Upper lobe of left lung (tissue), 5 donors: ENCODE measurements around a stretch of chr10.

- PRO-cap, 2 experiments, result no peak in any of the 2 experiments
- RAMPAGE, long total RNA, 4 experiments, result no peak in any of the 4 experiments
Measured at GRCh38 chr10:59780213-59780485, 26.9 kb upstream of the MRLN start.

- PRO-cap, 2 experiments, result no peak in any of the 2 experiments
- RAMPAGE, long total RNA, 4 experiments, result no peak in any of the 4 experiments
Measured at GRCh38 chr10:59812431-59812951, 59.2 kb upstream of the MRLN start.

DNA sequence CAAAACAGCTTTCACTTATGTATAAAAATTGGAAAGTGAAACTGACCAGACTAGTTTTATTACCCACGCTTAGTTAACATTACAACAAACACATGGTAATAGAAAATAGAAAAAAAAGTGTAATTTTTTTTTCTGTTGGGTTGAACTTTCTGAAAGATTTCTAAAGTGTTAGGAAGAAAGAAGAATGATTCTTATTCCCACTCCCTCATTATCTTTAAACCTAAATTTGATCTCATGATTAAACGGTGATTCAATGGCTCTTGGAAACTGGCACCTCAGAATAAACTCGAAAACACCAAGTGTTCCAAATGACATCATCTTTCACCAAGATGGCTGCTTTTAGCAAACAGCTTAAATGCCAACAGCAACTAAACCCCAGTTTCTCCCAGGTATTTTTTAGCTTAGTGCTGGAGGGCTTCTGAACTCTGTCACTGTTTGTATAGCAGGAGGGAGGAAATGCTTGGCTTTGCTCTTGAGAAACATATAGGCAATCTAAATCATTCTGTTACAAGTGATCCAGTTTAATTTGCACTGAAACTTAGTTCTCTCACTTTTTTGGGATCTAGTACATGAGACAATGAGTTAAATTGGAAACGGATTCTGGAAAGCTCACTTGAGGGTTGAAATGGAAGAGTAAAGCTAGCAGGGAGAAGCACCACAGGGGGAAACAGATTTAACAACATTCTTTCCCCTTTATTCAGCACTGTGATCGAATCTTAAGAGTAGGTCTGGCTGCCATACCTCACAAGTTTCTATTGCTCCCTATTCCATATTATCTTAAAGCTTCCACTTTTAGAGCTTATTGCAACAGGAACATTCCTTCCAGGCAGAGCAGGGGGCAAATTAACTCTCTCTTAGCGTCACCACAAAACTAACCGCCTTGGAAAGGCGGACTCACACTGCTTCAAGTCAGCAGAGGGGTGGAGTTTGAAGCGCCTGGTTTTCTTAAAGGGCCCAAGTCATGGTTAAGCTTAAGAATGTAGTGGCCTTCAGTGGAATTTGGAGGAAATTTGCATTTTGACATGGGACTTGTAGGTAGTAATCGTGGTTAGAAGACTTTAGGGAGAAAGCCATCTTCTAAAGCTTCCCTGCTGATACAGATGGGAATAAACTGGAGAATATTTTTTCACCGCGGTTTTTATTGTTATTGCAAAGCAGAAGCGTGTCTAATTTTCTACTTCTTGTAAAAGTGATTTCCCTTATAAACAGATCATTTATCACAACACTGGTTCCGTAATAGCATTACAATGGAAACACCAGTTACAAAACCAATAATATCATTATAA, 1.8 kb upstream of the CCDC6 start:
- PRO-cap, 2 experiments, result peak in 2 of 2 experiments; most common minus-strand start position 873 of the sequence (in 2)
- RAMPAGE, long total RNA, 4 experiments, result no peak in any of the 4 experiments

DNA sequence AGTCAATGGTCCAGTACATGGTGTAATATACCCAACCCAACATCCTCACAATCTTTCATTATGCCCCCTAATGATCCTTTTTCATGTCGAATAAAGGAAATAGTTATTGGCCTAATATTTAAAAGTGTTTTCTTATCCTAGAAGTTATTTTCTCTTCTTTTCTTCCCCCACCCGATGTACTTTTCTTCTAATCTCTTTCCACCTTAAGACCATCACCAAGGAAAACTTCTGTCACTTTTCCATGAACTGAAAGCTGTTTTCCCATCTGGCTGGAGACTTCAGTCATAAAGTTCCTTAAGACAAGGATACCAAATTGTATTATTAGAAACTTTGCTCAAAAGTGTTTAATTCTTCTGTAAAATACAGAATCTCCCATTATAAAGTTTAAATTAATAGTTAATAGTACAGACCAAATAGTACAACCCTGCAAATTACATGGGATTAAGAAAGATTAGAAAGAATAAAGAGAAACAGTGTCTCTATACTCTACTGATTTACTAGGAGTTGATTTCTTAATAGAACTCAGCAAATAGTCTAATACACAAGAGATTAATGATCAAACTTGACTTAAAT, 238.5 kb upstream of the CCDC6 start:
- PRO-cap, 2 experiments, result no peak in any of the 2 experiments
- RAMPAGE, long total RNA, 4 experiments, result start-site peak on the minus strand in 1 of 4 experiments, centred at position 349 of the sequence, 15 reads per replicate

GRCh38 chr10:60176313-60176628, 213.4 kb downstream of the ANK3 start:
- PRO-cap, 2 experiments, result no peak in any of the 2 experiments
- RAMPAGE, long total RNA, 4 experiments, result no peak in any of the 4 experiments

DNA sequence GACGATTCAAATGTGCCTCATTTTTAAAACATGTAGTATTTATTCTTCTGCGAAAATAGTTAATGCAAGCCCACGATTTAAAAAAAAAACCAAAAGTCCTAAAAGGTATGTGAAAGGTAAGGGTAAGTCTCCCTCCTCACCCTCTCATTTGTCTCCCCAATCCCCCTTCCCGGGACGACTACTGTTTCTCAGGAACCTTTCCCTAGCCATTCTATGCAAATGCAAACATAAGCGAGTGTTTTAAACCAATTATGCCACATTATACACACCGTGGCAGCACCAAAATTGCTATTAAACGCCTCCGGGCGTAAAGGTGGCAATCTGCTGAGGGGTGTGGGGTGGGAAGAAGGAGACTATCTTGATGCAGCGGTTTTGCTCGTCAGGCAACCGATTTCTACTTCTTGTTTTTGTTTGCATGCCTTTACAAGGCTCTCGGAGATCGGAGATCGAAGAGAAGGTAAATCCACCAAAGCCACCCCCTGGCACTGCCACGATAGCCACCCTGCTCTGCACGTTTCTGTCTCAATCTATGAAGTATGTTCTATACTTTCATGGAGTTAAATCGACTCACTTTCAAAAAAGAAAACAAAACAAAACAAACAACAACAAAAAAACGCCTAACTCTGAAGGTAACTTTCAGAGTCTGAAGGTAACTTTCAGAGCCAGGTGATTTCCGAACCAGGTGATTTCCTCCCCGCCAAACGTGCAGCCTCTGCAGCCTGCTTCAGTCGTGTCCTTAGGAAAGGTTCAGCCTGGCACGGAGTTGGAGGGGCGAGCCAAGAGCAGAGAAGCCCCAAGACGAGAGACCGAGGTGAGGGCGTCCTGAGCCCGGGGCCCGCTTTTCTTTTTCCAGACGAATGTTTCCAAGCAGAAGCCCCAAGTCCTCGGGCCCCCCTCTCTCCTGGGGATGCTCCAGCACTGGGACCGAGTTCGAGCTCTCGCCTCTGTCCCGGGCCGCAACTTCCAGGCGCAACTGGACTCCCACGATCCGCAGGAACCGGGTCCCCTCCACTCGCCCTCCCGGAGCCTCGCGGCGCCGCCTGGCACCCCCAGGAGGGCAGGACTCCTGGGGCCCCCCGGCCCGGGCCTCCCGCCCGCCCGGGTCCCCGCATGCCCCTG, 45.8 kb upstream of the CDK1 start:
- PRO-cap, 2 experiments, result no peak in any of the 2 experiments
- RAMPAGE, long total RNA, 4 experiments, result no peak in any of the 4 experiments

- PRO-cap, 2 experiments, result peak in 1 of 2 experiments; most common plus-strand start chr10:60733553 (in 1); most common minus-strand start chr10:60733474 (in 1)
- RAMPAGE, long total RNA, 4 experiments, result start-site peak on the plus strand in 1 of 4 experiments, at chr10:60733577-60733583 at its widest, 11 reads per replicate; start-site peak on the minus strand in 3 of 4 experiments, at chr10:60733430-60733531 at its widest, 248 to 1,774 reads per replicate
Measured at GRCh38 chr10:60733222-60733746, 45.0 kb upstream of the CDK1 start.

GRCh38 chr10:60964459-60964759, 20.4 kb upstream of the RHOBTB1 start:
- PRO-cap, 2 experiments, result no peak in any of the 2 experiments
- RAMPAGE, long total RNA, 4 experiments, result no peak in any of the 4 experiments

GRCh38 chr10:60998784-60999332, 54.9 kb upstream of the RHOBTB1 start:
- PRO-cap, 2 experiments, result no peak in any of the 2 experiments
- RAMPAGE, long total RNA, 4 experiments, result no peak in any of the 4 experiments

GRCh38 chr10:61621529-61621940, 41.2 kb upstream of the CABCOCO1 start:
- PRO-cap, 2 experiments, result no peak in any of the 2 experiments
- RAMPAGE, long total RNA, 4 experiments, result no peak in any of the 4 experiments

GRCh38 chr10:61751945-61752764, 89.4 kb downstream of the CABCOCO1 start:
- PRO-cap, 2 experiments, result no peak in any of the 2 experiments
- RAMPAGE, long total RNA, 4 experiments, result no peak in any of the 4 experiments

- PRO-cap, 2 experiments, result no peak in any of the 2 experiments
- RAMPAGE, long total RNA, 4 experiments, result no peak in any of the 4 experiments
Measured at GRCh38 chr10:61987919-61988438, 86.5 kb downstream of the ARID5B start.

DNA sequence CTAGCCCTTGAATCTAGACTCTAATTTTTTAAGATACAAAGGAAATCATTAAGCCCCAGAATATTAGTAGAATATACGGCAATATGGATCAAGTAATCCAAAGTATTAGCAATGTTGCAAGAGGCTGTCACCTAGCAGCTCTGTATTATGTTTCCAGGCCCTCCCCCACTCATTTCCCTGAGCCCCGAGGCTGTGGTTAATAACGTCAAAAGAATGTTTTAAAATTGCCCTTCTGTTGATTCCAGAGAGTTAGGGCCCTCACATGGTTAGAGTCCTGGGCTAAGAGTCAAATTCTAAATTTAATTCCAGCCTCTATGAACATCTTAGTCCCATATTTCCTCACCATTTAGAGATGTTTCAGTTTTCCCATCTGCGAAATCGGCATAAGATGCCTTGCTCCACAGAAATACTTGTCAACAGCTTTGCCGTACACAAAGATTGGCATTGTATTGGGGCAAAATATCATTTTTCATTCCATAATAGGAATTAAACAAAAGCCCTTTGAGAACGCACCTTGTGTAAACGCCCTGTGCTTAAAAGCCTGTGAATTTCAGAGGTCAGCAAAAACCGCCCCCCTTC, 135.7 kb downstream of the ARID5B start:
- PRO-cap, 2 experiments, result no peak in any of the 2 experiments
- RAMPAGE, long total RNA, 4 experiments, result no peak in any of the 4 experiments

DNA sequence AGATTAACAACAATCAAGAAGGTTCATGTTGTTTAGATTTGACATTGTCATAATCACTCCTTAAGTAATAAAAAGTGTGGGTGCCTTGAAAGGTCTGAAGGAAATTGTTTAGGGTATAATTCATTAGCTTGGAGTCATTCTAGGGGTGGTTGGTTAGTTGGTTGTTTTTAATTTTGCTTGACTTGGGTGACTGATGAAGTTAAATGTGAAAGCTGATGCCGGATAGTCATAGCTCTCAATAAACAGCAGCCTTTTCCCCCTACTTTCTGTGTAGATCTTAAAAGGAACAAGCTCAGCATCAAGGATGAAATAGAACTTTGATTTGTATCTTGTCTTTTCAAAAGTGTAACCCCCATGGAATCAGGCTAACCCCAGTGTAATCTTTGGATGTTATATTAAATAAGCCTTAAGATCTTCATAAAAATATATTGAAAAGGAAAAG, 148.3 kb downstream of the ARID5B start:
- PRO-cap, 2 experiments, result no peak in any of the 2 experiments
- RAMPAGE, long total RNA, 4 experiments, result no peak in any of the 4 experiments

GRCh38 chr10:62054461-62055447, 153.3 kb downstream of the ARID5B start:
- PRO-cap, 2 experiments, result no peak in any of the 2 experiments
- RAMPAGE, long total RNA, 4 experiments, result no peak in any of the 4 experiments

GRCh38 chr10:62236030-62236229, 32.7 kb downstream of the RTKN2 start:
- PRO-cap, 2 experiments, result no peak in any of the 2 experiments
- RAMPAGE, long total RNA, 4 experiments, result no peak in any of the 4 experiments

- PRO-cap, 2 experiments, result no peak in any of the 2 experiments
- RAMPAGE, long total RNA, 4 experiments, result no peak in any of the 4 experiments
Measured at GRCh38 chr10:62274934-62275394, 6.3 kb upstream of the RTKN2 start.

DNA sequence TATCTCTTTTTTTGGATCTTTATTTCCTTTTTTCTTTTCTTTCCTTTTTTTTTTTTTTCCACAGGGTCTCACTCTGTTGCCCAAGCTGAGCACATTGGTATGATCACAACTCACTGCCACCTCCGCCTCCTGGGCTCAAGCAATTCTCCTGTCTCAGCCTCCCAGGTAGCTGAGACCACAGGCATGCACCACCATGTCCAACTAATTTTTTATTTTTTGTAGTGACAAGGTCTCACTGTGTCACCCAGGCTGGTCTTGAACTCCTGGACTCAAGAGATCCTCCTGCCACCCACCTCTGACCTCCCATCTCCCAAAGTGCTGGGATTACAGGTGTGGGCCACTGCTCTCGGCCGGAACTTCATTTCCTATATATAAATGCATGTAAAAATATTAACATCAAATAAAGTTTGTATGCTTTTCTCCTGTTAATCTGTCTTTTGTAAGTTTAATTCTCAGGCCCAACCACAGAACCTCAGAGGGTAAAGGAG, 86.0 kb upstream of the EGR2 start:
- PRO-cap, 2 experiments, result no peak in any of the 2 experiments
- RAMPAGE, long total RNA, 4 experiments, result no peak in any of the 4 experiments

GRCh38 chr10:63106211-63106707, 26.9 kb upstream of the NRBF2 start:
- PRO-cap, 2 experiments, result no peak in any of the 2 experiments
- RAMPAGE, long total RNA, 4 experiments, result no peak in any of the 4 experiments

GRCh38 chr10:63165756-63166636, 32.9 kb downstream of the NRBF2 start:
- PRO-cap, 2 experiments, result no peak in any of the 2 experiments
- RAMPAGE, long total RNA, 4 experiments, result no peak in any of the 4 experiments